Breast (tissue), 4 donors: ENCODE measurements around a stretch of chr14.

DNA sequence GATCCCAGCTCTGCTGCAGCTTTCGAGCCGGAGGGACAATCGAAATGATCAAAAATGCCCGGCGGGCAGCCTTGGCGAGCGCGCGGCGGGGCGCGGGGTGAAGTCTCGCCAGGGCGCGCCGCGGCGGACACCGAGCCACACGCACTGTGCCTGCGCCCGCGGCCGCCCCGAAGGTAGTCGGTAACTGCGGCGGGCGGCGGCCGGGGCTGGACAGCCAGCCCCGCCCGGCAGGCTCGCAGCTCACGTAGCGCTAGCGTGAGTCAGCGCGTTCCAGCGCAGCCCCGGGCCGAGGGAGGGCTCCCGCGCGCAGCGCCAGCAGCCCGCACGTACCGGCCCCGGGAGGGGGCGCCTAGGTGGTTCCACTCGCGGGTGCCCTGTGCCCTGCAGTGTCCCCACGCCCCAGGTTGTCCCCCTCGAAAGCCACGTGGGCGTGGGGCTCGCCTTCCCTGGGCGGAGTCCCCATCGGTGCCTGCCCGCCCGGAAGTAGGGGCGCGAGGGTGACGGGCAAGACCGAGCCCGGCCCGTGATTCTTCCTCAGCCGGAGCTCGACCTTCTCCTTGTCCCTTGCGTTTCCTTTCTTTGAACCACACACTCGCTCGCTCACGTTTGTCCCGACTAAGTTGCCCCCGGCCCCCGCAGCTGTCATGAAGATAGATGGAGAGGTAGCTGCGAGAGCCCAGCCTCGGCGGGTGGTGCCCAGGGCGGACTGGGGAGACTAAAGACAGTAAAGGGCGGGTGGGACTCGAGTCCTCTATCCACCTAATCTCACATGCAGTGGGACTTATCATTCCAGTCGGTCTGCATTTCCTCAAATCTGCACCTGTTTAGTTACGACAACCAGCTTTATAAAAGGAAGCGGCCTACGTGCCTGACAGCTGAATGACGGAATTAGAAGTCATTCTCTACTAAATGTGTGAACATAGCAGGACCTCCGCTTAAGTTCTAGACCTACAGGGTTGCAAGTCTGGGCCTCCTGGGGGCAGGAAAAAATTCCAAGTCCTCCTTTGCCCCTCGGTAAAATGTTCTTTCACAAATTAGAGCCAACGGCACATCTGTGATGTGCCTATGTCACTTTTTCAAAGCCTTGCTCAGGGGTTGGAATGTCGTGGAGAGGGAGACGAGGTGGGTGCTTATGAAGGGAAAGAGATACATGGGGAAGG is 109.6 kb upstream of the EGLN3 start:
- PRO-cap, 3 experiments: peak in 3 of 3 experiments; most common plus-strand start position 486 of the sequence (in 3); most common minus-strand start position 148 of the sequence (in 3)
- RRBS: 2% methylated on average over 32 of the region's 93 CpGs

DNA sequence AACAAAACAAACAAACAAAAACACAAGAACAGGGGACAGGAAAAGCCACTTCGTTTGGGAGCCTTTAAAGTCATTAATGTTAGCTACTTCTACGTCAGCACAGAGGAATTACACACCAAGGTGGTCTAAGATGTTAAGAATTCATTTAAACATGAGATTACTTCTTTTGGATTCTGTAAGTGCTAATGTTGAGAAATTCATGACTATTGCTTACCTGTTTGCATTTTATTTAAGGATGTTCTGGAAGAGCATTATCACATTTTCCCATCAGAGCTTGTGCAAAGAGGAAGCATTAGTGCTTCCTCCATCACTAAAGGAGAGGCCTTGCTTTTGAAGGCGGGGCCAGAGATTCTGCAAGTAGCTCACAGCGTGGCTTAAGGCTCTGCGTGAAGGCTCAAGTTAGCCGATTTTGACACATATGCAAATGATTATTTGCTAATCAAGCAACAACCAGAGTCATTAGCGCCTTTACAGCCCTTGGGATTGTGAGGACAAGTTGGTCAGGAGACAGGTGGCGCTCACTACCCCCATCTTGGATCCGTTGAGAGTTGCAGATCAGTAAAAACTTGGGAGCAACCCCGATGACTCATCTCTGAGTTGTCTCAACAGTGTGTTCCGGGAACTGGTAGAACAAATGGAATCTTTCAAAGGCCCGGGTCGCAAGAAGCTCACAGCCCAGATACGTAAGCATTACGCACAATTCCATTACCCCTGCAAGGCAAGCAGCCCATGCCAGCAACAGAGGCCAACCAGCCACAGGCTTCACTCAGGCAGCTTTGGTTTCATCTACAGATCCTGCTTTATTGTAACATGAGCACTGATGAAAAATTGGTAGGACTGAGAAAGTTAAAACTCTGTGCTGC is 34.7 kb upstream of the SPTSSA start:
- PRO-cap, 3 experiments: peak in 2 of 3 experiments; most common plus-strand start position 628 of the sequence (in 1); most common minus-strand start position 540 of the sequence (in 1)
- RRBS: no CpG with 5 or more reads among the region's 15 CpGs

DNA sequence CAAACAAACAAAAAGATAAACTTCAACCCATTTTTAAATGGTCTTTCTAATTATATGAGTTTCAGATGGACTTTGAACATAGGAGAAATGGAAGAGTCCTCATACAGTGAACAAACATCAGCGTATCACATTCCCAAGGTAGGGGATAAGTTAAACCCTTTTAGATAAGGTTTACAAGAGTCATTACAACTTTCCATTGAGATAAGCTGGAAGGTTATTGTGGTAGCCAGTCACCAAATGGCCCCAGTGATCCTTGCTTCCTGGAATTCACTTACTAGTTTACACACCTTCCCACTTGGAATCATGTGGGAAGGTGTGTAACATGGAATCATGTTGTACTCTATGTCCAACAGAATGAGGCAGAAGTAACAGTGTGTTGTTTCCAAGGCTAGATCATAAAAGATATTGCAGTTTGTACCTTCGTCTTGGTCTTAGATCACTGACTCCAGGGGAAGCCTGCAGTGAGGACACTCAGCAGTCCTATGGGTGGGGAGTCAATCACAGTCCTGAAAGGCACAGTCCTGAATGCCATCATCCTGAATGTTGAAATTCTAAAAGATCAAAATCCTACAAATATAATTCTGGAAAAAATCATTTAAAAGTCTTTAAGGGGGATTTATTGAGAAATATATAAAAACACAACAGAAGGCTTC is 33.6 kb downstream of the EAPP start:
- PRO-cap, 3 experiments: no peak in any of the 3 experiments
- RRBS: no CpG with 5 or more reads among the region's 2 CpGs

GRCh38 chr14:34677842-34678462 is 36.4 kb downstream of the CFL2 start:
- PRO-cap, 3 experiments: no peak in any of the 3 experiments
- RRBS: no CpG with 5 or more reads among the region's 5 CpGs

- PRO-cap, 3 experiments: no peak in any of the 3 experiments
- RRBS: no CpG with 5 or more reads among the region's 2 CpGs
These were observed 14.2 kb downstream of the CFL2 start for GRCh38 chr14:34700072-34700682.

DNA sequence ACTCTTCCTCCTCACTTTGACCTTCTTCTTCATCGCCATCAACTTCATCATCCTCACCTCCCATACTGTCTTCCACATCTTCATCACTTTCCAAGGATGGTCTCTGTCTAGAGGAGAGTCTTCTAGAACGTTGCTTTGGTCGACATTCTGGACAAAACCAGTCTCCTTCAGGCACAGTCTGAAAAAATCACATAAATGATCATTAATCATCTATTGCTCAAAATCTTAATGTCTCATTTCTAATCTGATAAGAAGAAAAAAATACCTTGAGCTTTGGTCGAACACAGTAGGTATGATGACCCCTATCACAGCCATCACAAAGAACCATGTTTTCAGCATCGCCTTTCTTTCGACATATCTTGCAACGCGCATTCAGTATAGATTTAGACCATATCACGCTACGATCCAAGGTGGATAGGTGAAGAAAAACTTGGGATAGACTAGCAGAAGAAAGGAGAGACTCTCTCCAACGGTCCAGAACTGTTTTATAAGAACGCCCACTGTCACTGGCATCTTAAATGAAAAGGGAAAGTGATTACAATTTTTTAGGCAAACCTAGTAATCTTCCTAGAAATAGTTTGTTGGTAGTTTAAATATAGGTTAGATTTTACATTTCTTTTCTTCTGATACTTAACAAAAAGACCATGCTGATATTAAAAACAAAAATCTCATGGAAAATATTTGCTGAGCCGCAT is 50.5 kb upstream of the CFL2 start:
- PRO-cap, 3 experiments: no peak in any of the 3 experiments
- RRBS: no CpG with 5 or more reads among the region's 13 CpGs

- PRO-cap, 3 experiments: no peak in any of the 3 experiments
- RRBS: 1% methylated on average over 3 of the region's 23 CpGs
These were observed 418 bp downstream of the SRP54 start for GRCh38 chr14:34983181-34983638.

DNA sequence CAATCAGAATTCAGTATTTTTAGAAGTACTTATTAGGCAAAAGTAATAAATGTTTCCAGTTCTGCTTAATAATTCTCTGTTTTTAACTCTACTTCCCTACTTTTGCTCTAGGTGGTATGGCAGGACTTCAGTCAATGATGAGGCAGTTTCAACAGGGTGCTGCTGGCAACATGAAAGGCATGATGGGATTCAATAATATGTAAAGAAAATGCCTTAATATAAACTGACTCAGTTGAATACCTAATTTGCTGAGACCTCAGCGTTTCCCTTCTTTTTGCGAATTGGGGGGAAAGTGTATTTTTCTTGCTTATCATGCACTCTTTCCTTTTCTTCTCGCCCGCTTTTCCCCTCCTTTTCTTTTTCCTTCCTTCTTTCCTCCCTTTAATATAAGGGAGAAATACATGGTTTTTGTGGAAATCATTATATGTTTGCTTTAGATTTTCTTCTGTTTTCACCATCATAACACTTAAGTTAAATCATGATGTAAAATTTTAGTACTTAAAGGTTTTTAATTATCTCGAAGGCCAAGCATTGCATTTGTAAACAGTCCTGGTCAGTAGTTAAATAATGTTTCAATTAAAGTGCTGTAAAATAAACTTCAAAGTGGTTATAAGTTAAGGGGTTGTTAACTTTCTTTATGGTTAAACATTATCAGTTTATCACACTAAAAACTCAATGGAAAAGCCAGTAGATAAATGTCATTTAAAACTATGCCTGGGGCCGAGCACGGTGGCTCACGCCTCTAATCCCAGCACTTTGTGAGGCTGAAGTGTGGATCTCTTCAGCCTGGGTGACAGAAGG is 16.9 kb upstream of the FAM177A1 start:
- PRO-cap, 3 experiments: no peak in any of the 3 experiments
- RRBS: no CpG with 5 or more reads among the region's 8 CpGs

DNA sequence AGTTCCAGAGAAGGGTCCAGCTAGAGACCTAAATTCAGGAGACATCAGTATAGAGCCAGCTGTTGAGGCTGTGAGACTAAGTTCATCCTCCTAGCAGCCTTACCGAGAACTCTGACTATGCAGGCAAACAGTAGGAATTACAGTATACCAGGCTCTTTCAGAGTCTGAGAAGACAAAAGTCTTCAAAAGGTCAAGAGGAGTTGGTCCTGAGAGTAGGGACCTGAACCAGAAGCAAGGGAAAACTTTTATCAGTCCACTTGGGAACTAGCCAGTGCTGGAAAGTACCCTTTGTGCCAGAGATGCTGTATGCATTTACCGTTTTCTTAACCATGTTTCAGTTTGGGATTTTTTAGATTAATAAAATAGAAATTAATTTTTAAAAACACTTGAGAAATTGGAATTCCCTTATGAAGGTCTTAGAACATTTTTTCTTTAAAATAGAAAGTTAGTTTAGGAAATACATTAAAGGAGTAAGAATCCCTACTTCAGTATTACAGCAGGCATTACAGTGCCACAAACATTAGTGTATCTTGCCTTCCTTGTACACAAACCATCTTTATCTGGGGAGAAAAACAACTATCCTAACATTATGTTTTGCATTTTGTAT is 1.9 kb upstream of the PSMA6 start:
- PRO-cap, 3 experiments: no peak in any of the 3 experiments
- RRBS: no CpG with 5 or more reads among the region's 2 CpGs

DNA sequence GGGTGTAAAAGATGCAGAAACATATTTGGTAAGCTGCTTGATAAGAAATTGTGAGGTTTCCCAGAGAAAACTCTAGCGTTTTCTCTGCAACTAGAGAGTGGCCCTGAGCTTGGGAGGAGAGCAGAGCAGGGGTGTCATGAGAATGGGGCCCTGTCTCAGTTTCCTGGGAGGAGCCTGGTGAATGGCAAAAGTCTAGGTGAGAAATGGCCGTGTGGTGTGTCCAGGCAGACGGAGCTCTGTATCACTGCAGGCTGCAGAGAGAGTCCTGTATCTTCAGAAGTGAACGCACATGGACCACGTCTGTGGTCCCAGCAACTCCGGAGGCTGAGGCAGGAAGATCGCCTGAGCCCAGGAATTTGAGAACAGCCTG is 51.2 kb downstream of the NFKBIA start:
- PRO-cap, 3 experiments: no peak in any of the 3 experiments
- RRBS: no CpG with 5 or more reads among the region's 7 CpGs

GRCh38 chr14:35402240-35402950 is 2.2 kb downstream of the NFKBIA start:
- PRO-cap, 3 experiments: no peak in any of the 3 experiments
- RRBS: no CpG with 5 or more reads among the region's 13 CpGs

GRCh38 chr14:35405532-35406137 is 1.1 kb upstream of the NFKBIA start:
- PRO-cap, 3 experiments: no peak in any of the 3 experiments
- RRBS: no CpG with 5 or more reads among the region's 11 CpGs

- PRO-cap, 3 experiments: no peak in any of the 3 experiments
- RRBS: no CpG with 5 or more reads among the region's 3 CpGs
These were observed 86.1 kb downstream of the RALGAPA1 start for GRCh38 chr14:35722880-35723448.

DNA sequence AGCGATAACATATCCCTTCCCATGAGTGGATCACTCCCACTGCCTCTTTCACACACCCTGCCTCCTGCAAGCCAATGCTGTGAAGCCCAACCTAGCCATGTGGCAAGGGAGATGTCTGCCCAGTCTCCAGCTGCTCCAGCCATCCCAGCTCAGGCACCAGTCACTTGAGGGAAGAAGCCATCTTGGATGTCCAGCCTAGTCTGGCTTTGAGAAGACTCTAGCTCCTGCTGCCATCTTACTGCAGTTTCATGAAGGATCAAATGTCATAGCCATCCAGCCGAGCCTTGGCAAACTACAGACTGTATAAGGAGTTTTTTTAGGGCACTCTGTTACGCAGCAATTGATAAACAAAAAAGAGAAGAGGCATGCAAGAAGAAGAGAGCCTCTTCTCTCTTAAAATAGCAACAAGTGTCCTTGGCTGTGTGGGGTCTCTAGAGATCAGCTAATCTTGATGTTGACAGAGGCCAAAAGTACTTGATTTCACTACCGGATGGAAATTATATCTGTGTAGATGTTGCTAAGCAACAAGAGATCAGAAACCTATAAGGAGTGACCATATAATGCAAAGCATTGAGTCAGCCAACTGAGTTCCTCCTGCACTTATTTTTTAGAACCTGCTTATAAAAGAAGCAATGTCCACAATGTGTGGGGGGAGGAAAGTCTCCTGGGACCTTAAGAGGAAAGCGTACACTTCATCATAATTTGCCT is 241.5 kb downstream of the BRMS1L start:
- PRO-cap, 3 experiments: no peak in any of the 3 experiments
- RRBS: no CpG with 5 or more reads among the region's 5 CpGs

GRCh38 chr14:36124837-36125083 is 195.7 kb downstream of the MBIP start:
- PRO-cap, 3 experiments: no peak in any of the 3 experiments
- RRBS: no CpG with 5 or more reads among the region's 2 CpGs

DNA sequence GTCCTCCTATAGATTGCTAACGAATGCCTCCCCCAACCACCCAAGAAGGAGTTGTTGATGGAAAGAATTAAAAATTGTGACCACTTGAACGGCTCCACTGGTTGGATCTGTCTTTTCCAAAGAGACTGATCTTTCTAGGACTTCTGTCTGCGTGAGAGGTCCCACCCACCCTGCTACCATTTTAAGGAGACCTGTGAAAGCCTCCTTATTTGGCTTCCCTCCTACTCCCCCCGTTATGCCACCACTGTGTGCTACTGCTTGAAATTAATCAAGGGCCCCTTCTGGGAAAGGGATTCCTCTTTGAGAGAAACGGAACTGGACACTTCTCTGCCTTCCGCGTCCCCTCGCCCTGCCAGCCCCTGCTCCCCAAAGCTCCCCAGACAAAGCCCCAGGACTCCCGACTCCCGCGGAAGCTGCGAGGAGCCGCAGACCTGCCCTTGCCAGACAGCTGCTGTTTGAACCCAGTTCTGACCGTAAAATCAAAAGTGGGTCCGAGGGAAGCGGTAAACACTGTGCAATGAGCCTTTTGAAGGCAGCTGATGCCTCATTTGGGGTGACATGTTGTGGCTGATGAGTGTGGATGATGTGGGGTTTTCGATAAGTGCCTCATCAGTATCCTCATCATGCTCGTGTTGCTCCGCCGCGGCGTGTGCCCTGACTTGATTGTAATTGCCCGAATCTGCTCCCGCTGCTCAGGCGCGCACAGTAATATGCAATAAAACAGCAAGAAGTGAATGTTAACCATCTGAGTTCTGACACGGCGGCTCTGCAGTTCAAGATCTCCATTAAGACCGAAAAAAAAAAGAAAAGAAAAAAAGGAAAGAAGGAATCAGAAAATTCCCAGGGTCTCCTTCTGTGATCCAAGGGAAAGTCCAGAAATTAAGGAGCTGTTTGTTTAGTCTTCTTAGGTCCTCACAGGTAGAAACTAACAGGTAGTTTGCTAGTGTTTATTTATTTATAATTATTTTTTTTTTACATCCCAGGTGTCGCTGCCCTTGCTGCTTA is 48.2 kb downstream of the MBIP start:
- PRO-cap, 3 experiments: no peak in any of the 3 experiments
- RRBS: no CpG with 5 or more reads among the region's 30 CpGs

DNA sequence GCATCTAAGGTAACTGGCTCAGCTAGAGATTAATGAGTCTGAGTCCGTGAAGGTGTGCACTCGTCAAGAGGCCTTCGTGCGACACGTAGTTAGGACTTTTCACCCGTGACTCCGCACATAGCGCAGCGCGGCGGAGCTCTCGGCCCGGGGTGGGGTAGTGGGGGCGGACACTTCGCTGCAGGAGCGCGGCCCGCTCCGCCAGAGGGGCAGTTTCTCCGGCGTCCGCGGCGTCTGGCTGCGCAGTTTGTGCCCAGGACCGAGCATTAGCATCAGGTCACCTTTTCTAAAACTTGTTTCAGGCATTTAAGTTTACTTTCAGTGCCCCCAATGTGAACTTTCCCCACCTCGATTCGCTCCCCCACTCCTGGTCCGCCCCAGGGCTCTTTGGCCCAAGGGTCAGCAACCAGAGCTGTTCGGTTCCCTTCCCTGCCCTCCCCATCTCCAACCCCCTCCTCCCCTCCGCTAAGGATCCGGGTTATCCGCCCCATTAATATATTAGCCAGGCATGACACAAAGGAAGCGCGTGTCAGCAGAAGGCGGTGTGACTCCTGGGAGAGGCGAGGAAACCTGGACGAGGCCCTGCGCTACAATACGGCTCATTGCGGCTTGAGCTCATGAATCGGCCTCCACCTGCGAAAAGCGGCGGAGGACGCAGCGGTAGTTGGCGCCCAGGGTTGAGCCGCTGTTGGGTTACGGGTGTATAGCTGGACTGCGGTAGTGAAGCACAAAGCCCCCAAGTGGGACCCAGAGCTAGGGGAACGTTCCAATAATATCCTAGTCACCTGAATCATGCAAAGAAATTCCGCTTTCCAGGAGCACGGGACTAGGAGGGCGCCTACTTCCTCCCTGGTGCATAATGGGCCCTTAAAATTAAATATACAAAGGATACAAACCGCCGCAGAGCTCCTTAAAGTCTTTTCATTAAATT is 10.1 kb downstream of the FOXA1 start:
- PRO-cap, 3 experiments: peak in 3 of 3 experiments; most common plus-strand start position 209 of the sequence (in 2); most common minus-strand start position 386 of the sequence (in 2)
- RRBS: 9% methylated on average over 8 of the region's 57 CpGs

- PRO-cap, 3 experiments: peak in 2 of 3 experiments; most common plus-strand start chr14:37588476 (in 2); most common minus-strand start chr14:37588447 (in 2)
- RRBS: 4% methylated on average over 15 of the region's 52 CpGs
These were observed 6.7 kb downstream of the FOXA1 start for GRCh38 chr14:37588104-37588898.

DNA sequence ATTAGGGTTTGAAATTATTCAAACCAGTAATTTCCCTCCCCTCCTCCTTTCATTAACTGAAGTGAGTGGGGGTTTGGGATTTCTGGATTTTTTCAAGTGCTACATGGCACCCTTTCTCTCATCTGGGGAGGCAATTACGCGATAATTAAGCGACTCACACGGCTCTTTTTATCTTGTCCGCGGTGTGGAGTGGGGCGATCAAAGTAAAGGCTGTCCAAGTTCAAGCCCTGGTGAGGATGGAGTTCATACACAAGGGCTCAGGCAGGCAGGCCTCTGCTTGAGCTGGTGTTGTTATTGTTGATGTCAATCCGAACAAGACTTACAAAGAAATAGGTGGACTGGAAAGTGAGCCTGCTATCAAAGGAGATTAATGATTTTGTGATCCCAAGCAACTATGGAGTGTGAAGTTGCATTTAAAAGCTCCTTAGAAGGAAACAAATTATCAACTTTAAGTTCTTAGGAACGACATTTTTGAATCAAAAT is 6.1 kb downstream of the FOXA1 start:
- PRO-cap, 3 experiments: peak in 1 of 3 experiments; most common plus-strand start position 176 of the sequence (in 1)
- RRBS: no CpG with 5 or more reads among the region's 9 CpGs

DNA sequence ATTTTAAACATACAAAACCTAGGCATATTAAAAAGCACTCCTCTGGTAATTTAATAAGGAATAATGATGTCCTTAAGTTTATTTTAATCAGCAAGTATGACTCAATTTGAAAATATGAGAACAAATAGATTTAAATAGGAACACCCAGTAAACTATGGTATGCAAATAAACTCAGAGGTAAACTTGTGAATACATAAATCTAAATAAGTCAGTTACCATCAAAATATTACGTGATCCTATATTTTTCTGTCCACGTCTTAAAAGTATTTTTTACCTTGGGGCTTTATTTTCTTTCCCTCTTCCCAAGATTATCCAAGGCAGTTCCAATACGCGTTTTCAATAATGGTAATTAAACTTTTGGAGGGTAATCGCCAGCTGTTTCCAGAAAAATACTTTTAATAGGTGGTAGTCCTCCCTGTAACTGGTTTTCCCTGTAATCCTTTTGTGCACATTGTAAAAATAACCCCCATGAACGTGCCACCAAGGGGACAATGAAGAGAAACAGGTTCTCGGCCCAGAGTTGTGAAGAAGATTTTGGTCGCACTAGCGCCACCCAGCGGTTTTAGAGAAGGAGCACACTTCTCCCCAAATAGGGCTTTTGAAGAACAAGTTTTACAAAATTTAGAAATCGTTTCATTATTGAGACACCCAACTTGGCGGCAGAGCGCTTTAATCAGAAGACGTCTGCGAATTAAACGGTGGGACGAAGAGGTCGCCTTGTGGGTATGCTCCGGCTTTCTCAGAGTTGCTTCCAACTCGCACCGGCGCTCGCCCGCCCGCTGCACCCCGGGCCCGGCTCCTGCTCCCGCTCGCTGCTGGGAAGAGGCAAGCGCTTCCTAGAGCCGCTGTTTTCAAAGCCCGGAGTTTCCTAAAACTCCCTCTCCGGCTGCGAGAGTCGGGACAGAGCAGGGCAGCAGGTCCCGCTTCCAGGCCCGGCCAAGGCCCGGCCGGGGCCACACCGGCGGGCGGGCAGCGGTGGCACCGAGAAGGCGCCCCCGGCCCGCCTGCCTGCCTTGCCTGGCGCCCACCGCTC is 931 bp downstream of the FOXA1 start:
- PRO-cap, 3 experiments: peak in 1 of 3 experiments; most common plus-strand start position 639 of the sequence (in 1); most common minus-strand start position 433 of the sequence (in 1)
- RRBS: 4% methylated on average over 21 of the region's 49 CpGs